Mesenteric fat pad (tissue), 1 donor: ENCODE measurements around a stretch of chr19.

DNA sequence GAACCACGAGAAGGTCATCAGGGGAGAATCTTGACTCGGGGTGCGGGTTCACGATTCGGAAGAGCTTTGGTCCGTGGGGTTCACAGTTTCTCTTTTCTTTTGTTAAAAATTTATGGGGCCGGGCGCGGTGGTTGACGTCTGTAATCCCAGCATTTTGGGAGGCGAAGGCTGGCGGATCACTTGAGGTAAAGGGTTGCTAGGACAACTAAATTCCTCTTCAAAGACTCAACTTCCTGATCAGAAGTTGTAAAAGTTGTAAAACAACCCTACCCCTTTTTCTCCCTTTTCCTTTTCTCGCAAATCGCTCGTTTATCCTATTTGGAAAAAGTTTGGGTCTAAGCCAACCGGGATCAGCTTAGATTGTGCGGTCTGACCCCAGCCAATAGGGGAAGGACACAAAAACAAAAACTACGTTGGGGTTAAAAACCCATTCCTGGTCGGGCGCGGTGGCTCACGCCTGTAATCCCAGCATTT lies 668 bp downstream of the ZNF486 start:
- PRO-cap, result no peak

DNA sequence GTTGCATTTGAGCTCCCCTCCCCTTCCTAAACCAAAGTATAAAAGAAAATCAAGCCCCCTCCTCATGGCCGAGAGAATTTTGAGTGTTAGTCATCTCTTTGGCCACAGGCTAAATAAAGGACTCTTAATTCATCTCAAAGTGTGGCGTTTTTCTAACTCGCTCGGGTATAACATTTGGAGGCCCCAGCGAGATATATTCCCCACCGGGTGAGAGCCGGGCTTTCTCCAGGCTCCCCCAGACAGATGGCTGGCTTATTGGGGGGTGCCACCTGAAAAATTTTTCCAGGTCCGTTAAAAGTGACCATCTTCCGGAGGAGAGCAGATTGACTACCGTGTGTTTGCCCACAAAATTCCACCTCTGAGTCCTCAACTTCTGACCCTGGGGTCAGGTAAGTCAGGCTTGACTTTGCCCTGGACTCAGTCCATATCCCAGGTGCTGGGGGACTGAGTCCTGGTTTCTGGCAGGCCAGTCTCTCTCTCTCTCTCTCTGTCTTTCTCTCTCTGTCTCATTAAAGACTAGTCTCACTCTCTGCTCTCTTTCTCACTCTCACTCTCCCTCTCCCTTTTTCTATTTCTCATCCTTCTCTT lies 195.5 kb downstream of the ZNF486 start:
- PRO-cap, result no peak

DNA sequence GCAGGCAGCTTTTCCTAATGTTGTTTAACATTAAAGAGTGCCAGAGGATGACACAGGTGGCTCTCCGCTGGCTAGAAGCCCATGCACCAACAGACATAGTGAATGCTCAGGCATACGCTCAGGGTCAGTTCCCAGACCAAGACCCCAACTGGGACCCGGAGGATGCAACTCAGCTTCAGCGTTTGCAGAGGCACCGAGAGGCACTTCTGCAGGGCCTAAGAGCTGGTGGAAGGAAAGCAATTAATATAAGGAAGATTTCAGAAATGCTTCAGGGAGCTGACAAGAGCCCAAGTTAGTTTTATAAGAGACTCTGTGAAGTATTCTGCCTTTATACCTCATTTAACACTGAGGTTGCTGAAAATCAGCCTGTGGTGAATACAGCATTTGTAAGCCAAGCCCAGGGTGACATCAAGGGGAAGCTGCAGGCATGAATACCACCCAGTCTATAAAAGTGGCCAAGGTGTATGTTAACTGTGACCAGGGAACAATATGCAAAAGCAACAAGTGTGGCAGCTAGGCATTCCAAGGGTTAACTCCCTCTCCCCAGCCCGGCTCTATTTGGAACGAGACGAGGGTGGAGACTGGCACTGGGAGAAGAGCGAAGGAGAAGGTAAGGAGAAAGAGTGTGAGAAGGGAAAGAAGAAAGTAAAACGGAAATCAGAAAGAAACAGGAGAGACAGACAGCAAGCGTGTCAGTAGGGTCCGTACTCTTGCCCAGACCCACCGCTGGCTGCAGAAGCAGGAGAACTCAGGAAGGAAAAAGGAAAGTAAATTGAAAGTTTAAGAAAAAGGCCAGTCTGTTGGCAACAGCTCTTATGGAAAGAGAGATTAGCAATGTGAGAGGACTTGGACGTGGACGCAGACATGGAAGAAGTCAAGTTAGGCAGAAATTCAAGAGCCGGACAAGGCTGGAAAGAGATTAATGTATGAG lies 47.8 kb downstream of the ZNF626 start:
- PRO-cap, result no peak

DNA sequence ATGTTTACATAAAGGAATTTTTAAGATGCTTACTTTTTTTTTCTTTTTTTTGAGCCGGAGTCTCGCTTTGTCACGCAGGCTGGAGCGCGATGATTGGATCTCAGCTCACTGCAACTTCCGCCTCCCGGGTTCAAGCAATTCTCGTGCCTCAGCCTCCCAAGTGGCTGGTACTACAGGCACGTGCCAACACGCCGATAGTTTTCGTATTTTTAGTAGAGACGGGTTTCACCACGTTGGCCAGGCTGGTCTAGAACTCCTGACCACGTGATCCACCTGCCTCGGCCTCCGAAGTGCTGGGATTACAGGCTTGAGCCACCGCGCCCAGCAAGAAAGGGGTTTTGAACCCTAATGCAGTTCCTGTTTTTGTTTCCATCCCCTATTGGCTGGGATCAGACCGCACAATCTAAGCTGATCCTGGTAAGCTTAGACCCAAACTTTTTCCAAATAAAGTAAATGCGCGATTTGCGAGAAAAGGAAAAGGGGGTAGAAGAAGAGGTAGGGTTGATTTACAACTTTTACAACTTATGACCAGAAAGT lies 909 bp downstream of the ZNF626 start:
- PRO-cap, result no peak

DNA sequence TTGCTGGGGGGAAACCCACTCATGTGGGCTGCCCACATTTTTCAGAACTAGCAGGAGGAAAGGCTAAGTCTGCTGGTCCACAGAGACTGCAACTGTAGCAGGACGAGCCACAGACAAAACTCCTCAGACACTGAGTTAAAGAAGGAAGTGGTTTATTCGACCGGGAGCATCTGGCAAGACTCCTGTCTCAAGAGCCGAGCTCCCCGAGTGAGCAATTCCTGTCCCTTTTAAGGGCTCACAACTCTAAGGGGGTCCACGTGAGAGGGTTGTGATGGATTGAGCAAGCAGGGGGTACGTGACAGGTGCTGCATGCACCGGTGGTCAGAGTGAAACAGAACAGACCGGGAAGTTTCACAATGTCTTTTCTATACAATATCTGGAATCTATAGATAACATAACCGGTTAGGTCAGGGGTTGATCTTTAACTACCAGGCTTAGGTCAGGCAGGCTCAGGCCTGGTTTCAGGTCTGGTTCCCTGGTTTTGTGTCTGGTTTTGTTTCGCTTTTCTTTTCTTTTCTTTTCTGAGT lies 3.1 kb upstream of the ZNF626 start:
- PRO-cap, result no peak

DNA sequence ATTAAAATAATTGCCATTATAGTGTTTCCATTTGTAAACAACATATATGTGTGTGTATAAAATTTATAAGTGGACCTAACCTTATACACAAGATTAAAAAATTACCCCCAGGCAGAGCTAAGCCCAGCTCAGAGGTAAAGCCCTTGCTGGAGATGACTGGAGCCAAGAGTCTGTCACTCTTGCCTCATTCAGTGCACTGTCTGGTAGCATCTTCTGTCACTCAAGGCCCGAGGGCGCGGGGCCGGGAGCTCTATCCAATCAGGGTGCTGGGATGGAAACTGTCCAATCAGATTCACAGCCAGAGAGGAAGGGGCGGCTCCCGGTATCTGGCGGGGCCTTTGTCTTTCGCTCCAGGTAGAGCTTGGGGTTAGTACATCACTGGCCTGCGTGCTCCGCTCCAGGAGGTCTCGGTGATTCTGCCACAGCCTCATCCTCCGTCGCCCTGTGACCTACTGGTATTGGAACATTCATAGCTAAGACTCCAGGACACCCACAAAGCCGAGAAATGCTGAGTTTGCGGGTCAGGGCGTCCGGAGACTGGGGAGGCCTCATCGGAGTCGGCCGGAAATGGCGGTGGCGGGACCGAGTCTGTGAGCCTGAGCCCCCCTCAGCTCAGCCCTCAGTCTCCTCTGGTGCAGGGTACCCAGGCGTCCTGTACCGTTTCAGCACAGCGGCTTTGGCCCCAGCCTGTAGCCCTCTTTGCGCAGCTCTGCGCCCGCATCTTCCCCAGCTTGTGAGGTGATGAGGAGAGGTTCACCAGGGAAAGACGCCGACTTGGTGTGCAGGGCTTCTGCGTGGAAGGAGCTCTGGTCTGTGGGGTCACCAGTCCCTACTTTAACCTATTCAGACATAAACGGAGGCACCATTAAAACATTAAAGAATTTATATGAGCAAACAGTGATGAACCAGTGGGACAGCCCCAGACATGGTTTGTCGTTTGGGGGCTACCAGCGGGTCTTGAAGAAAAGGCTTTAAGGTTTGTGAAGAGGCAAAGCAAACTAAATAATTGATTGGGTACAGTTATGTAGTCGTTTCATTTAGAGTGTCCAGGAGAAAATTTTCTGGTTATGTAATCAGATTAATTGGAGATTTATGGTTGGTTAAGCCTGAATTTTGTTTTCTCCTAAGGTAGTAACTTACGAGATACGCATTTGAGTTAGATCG lies 20.5 kb upstream of the ZNF430 start:
- PRO-cap, result no peak

GRCh38 chr19:21143226-21143881 lies 1.5 kb downstream of the ZNF431 start:
- PRO-cap, result no peak

DNA sequence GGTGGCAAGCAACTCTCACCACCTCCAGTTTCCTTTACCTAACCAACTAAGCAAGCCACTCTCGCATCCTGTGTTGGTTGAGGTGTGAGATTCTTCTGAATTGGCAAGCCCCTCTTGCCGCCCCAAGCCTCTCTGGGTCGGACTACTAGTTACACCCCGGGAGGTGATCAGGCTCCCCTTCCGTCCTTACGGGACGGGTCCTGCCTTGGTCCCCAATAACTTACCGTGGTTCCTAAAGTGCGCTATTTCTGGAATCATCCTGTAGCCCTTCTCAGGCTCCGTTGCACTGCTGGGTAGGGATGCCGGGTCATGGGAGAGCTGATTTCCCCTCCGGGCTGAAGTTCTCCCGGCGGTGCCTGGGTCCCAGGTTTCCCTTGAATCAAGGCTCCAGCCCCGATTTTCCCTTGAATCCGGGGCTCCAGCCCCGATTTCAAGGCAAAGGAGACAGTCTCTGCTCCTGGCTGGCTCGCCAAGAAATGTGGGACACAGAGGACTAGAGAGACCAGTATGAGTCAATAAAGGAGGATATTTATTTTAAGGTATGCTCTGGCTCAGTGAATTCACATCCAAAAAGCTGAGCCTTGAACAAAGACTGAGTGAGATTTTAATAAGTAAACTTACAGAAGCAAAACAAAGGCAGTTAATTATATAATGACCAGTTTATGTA lies 43.4 kb downstream of the ZNF493 start:
- PRO-cap, result no peak

DNA sequence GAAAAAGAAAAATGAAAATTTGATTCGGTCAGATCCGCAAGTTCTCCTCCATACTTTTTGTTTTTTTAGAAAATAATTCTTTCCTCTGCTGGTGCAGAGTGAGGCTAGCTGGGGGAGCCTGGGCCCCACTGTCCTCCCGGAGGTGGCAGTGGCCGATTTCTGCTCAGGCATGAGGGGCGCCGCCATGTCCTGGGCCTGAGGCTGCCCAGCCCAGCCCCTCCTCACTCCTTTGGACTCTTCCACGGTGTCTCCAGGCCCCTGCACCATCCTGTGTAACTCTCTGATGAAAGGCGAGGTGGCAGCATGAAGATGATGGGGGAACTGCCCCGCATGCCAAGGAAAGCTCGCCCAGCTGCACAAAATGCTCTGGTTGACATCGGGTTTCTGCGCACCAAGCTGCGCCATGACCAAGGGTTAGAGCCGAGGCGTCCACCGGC lies 58.2 kb downstream of the ZNF100 start:
- PRO-cap, result no peak

- PRO-cap, result no peak
These were observed 4.9 kb upstream of the ZNF98 start for GRCh38 chr19:22427119-22427385.

DNA sequence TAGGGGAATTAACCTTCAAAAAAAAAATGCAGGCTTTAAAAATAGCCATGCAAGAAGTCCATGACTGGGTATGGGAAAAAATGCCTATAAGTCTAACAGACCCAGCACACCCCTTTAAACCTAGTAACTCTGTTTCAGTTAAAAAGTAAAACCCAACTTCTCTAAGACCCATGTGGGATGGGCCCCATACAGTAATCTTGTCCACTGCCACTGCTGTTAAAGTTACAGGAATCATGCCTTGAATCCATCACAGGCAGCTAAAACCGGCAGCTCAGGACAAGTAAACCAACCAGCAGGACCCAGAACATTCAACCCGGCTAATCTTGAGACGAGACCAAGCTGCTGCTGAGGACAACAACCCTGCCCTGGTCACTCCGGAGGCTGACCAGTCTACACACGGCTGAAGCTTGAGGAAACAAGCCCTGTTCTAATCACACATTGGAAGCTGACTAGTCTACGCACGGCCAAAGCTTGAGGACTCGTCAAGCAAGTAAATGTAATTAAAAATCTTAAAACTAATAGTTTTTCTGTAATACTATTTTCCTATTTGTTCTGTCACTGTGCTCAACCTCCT lies 105.2 kb upstream of the ZNF492 start:
- PRO-cap, result no peak

DNA sequence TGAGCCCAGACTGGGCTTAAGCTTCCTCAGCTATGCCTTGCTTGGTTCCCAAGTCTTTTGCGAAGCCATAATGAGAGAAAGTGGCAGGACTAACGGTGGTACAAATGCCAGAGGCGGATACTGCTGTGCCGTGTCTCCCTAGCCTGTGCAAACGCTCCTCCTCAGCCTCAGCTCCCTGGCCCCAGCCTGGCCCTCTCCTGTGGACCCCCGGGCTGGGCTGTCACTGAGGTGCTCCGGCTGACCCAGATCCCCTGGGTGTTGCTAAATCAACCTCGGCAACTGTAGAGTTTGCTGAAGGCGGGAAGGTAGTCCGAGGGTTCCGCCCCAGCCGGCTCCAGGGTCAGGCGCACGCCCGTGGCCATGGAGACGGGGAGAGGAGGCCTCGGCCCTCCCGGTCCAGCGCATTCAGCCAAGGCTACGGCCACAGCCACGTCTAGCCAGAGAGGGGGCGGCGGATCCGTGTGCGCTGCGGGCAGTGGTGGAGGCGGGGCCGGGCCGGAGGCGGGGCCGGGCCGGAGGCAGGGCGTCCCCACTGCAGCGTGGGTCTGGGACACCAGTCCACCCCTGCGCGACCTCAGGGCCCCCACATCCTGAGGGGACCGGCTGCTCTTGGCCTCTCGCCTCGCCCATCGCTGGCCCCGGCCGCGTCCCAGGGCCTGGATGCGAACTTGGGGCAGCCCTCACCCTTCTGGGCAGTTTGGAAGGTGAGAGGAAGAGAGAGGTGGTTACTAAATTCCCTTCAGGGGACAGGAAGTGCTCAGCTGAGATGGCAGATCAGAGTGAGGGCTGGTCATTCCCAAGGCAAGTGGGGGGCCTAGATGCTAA lies 16.3 kb upstream of the ZNF492 start:
- PRO-cap, result no peak

DNA sequence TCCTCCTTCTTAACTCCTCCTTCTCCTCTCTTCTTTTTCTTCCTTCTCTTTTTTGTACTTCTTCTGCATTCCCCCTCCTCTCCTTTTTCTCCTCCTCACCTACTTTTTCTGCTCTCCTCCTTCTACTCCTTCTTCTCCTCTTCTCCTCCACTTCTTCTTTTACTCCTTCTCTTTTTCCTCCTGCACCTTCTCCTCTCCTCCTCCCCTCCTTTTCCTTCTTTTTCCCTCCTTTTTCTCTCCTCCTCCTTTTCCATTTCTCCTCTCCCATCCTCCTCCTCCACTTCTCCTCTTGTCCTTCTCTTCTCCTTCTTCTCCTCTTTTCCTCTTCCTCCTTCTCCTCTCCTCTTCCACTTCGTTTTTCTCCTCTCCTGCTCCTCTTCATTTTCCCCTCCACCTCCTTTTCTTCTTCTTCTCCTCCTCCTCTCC lies 72.4 kb upstream of the ZNF91 start:
- PRO-cap, result no peak

DNA sequence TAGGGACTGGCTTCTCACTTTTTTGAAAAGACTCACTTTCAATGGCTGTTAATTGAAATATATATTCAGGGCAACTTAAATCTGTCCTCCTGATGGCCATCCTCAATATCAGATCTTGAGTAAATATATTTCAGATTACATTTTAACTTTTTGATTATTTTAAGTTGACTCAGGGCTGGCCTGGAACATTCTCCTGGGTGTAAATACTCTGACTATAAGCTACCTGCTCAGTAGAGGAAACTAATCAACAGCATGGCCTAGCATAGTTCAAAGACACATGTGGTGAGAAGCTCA lies 5.5 kb upstream of the ZNF726 start:
- PRO-cap, result no peak

DNA sequence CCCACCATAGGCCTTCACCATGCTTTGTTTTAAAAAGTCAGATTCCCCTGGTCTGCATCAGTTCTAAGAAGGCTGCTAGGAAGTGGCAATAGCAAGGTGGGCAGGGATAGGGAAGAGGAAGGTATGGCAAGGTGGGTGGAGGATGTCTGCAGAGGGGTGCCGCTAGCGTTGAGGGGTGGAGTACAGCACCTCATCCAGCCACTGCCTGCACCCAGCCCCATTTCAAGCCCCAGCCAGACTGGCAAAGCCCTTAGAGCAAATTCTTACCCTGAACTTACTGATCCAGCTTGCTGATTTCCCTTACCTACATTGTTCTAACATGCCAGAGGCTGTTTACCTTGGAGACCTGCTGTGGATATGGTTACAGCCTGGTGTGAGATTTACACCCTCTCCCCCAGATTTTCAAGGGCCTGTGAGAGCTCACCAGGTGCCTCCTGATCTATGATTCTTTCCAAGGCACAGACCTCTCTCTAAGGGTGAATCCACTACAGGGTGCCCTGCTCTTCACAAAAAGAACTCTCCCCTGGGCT lies 85.9 kb downstream of the ZNF726 start:
- PRO-cap, result no peak

DNA sequence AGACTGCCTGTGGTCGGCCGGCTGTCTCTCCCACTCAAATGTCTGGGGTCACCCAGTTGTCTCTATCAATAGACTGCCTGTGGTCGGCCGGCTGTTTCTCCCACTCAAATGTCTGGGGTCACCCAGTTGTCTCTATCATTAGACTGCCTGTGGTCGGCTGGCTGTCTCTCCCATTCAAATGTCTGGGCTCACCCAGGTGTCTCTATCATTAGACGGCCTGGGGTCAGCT lies 1555.6 kb downstream of the UQCRFS1 start:
- PRO-cap, result no peak

DNA sequence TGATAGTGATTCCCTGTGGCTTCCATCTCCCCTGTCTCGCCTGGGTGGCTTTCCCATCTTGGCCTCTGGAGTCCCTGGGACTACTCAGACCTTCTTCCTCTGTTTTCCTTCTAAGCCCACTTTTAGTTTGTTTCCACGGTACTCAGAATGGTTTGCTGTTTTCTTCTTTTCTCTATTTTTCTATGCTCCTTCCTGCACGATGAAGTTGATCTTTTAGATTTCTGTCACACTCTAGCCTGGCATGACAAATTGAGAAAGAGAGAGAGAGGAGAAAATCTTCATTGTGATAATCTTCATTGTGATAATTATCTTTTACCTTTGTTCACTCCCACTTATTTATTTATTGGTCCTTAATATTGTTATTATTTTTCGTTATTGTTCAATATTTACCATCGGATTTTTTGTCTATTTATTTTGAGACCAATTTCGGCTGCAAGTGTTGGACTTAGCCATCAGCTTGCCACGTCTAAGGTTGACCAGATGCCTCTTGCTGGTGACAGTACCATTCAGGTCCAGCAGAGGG lies 1435.5 kb downstream of the UQCRFS1 start:
- PRO-cap, result no peak

DNA sequence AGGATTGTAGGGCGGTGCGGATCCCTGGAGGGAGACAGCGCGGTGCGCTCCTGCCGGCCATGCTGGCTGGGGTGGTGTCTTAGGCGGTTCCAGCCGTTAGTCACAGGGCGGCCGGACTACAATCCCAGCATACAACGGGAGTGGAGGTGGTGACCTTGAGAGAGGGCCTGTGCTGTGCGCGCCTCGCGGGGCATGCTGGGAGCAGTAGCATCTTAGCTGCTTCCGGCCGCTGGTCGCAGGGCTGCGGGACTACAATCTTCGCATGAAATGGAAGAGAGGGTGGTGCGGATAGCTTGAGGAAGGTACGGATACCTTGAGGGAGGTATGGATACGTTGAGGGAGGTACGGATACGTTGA lies 1419.2 kb downstream of the UQCRFS1 start:
- PRO-cap, result no peak

GRCh38 chr19:28606265-28606528 lies 606.8 kb downstream of the UQCRFS1 start:
- PRO-cap, result no peak

GRCh38 chr19:28606529-28607663 lies 606.1 kb downstream of the UQCRFS1 start:
- PRO-cap, result no peak